Neural progenitor cell (in vitro differentiated cells): ENCODE measurements around a stretch of chr12.

GRCh38 chr12:122891428-122892238 lies 4.3 kb downstream of the VPS37B start:
- RAMPAGE, long total RNA: no peak

DNA sequence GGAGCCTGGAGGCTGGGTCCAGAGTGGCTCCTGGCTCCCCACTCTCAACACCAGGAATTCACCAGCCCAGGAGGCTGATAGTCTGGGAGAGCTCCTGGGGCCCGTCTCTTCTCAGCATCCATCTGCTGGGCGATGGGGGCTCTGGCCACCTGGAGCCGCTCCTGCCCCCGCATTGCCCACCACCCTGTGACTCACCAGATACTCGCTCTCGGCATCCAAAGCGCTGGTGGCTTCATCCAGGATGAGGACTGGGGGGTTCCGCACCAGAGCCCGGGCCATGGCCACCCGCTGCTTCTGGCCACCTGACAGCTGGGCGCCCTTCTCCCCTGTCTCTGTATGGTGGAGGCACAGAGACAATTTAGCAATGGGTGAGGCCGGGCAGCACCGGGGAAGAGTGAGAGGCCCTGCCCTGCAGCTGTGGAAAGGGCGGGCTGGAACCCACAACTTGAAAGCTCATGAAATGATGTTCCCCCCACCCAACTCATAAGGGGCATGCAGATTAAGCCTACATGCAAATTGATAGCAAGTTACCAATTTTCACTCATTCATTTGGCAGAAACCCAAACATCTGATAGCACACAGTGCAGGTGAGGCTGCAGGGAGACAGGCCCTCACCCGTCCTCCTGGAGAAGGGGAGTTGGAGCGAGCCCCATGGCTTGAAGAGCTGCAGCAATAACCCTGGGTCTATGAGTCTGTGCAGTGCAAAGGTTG lies 34.1 kb downstream of the ABCB9 start:
- RAMPAGE, long total RNA: no peak

GRCh38 chr12:122951356-122951927 lies 14.8 kb downstream of the ABCB9 start:
- RAMPAGE, long total RNA: no peak

DNA sequence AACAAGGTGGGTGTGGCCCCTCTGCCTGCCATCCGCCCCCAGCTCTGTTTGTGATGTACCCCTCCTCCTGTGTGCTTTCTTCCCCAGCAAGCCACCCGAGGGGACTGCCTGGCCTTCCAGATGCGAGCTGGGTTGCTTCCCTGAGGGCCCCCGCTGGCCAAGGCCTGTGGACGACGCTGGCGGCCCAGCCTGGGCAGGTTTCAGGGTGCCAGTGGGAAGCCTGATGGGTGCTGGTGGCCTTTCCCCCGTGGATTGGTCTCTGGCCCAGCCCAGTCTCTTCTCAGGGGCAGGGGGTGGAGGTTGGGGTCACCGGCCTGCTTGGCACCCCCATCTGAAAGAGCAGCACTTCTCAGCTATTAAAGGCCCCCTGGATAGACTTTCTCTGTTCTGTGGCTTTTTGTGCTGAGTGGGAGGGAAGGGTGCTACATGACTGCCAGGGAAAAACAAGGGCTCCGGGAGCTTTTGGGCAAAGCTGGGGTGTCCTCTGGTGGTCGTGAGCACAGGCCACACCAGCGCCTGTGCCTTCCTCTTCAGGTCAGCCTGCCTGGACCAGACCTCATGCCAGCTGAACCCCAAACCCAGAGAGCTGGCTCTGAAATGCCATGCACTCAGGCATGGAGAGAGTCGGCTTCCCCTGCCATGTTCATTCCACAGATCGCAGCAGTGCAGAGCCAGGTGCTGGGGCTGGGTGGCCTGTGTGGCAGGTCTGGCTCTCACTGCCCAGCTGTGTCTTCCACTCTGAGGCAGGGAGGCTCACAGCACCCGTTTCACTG lies 2.2 kb downstream of the ARL6IP4 start:
- RAMPAGE, long total RNA: no peak

GRCh38 chr12:123005053-123005807 lies 24.7 kb downstream of the ARL6IP4 start:
- RAMPAGE, long total RNA: no peak

GRCh38 chr12:123024780-123025535 lies 44.5 kb downstream of the ARL6IP4 start:
- RAMPAGE, long total RNA: no peak

- RAMPAGE, long total RNA: no peak
Observed at GRCh38 chr12:123152470-123153320, 1.8 kb upstream of the PITPNM2 start.

DNA sequence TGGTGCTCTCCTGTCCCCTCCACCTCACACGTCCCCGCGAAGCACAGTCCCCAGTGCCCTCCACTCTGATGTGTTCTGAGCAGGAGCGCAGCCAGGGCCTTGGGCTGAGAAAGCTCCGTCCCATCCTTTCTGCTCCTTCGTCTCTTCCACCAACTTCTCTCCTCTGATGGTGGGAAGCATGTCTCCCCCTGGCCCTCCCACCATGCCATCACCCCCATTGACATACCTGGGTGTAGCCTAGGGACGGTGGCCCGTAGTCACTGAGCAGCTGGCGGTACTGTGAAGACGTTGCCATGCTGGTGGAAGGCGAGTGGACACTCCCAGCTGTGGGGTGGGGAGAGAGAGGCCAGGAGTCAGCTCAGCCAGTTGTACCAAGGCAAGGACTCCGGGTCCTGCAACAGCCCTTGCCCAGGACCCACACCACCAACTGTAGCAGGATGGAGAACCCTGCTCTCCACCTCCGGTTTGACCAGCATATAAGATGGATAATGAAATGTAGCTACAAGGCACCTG lies 4.6 kb downstream of the CDK2AP1 start:
- RAMPAGE, long total RNA: no peak

GRCh38 chr12:123321310-123321882 lies 43.3 kb downstream of the SBNO1 start:
- RAMPAGE, long total RNA: no peak

DNA sequence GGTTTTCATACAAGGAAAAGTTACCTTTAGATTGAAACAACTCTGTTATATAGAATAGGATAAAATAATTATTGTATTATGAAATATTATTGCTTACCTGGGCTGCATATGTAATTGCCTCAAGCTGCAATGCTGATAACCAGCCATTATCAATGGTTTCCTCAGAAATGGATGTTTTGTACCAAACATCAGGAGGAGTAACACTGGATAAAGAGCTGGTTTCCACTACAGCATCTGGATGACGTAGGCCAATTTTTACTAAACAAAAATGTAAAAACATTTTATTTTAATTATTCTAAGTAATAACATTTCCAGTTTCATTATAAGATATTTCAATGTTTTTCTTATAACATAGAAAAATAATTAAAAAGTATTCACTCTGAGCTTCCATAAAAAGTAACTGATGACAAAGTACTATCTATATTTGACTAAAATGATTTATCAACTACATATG lies 30.7 kb downstream of the SBNO1 start:
- RAMPAGE, long total RNA: no peak

GRCh38 chr12:123389605-123390504 lies 5.9 kb downstream of the KMT5A start:
- RAMPAGE, long total RNA: no peak

- RAMPAGE, long total RNA: no peak
Observed at GRCh38 chr12:123390505-123390965, 6.6 kb downstream of the KMT5A start.

GRCh38 chr12:123391483-123392161 lies 7.7 kb downstream of the KMT5A start:
- RAMPAGE, long total RNA: no peak

DNA sequence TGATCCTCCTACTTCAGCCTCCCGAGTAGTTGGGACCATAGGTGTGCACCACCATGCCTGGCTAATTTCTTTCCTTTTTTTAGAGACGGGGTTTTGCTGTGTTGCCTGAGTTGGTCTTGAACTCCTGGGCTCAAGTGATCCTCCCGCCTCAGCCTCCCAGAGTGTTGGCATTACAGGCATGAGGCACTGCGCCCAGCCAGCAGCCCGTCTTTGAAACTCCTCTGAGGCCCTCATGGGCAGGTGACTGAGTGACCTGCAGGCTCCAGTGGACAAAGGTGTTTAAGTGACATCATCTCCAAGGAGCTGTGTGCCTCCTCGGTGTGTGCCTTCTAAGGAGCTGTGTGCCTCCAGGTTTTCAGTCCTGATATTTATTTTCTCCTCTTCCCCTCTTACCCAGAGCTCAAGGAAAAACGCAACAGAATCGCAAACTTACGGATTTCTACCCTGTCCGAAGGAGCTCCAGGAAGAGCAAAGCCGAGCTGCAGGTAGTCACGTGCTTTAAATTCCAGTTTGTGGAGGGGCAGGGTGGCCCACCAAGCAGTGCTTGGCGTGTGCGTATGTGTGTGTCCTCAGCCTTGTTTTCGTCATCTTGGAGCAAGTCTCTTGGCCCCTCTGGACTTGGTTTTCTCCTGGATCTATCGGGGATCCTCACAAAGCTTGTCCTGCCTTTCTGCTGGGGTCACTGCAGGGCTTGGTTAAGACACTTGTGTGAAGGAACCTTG lies 12.2 kb downstream of the KMT5A start:
- RAMPAGE, long total RNA: no peak

GRCh38 chr12:123403282-123403750 lies 19.4 kb downstream of the KMT5A start:
- RAMPAGE, long total RNA: no peak

- RAMPAGE, long total RNA: no peak
Observed at GRCh38 chr12:123471405-123471733, 13.4 kb downstream of the SNRNP35 start.

DNA sequence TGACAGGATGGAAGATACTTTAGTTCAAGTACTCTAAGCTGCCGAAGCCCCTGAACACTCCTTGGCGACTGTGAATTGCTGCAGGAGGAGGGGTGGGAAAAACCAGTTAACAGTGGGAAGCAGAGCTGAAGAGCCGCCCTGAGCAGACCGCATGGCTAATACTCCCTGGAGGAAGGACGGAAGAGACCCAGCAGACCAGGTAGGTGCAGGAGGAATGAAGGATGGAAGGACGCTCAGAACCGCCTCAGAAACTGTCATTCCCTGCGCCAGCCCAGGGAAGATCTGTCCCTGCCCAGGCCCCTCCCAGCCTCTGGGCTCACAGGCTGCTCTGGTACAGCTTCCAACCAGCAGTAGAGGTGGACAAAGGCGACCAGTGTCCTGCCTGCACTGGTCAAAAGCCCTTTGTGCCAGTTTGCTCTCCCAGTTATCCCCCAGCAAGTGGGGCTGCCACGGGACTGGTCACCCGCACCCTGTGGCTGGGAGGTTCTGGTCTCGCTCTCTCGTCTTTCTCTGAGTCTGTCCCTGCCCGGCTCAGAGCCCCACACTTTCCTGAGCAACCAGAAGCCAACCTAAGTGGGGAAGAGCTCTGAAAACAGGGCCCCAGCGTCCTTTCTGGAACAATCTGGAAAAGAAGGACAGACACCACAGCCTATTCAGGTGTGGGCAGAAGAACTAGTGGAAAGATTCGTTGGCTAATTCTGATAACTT lies 21.5 kb downstream of the SNRNP35 start:
- RAMPAGE, long total RNA: no peak

DNA sequence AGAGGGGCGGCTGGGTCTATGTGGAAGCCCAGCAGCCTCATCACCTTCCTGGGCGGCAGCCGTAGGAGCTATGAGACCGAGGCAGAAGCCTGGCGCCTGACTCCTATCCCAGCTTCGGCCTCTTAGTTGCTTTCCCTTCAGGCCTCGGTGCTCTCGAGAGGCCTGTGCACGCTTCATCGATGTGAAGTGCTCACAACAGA lies 20.2 kb downstream of the RILPL1 start:
- RAMPAGE, long total RNA: no peak

DNA sequence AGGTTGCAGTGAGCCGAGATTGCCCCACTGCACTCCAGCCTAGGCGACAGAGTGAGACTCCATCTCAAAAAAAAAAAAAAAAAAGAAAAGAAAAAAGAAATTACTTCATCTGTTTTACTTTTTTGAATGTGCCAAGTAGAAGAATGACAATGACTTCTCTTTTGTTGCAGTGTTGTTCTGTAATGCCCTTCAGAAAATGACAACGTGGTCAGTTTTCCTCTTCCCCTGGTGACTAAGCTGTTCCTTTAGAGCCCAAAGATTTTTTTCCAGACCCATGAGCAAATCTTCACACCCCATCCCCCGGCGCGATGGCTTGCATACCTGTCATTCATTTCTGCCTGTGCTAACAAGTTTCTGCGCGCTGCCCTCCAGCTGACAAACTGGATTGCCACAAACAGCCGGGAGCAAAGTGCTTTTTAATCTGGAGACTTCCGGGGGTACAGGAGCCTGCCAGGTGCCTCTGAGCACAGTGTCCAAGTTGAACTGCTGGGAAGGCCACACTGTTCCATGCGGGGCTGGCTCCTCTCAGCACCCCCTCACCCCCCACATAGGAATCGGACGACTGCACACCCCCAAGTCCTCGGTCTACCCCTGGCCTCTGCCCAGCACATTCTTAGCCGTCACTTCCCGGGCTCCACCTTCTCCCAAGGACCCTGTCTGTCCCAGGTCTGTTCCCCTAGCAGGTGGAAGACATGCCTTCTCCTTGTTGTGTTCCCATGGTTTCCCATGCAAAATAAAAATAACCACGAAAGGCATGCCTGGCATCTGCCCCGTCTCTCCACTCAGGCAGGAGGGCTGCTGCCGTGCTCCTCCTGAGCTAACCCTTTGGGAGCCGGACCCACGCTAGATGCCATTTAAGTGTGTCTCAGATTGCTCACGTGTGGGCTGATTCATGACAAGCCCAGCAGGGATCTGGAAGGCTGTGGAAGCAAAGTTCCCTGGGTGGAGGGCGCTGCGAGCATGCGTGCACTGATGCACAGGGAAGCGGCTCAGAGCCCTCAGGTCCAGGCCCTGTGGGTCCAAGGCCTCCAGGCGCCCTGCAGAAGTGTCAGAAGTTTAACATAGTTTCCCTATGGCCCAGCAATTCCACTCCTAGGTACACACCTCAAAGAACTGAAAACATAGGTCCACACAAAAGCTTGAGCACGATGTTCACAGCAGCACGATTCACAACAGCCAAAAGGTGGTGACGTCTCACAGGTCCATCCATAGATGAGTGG lies 14.1 kb downstream of the RILPL1 start:
- RAMPAGE, long total RNA: no peak

DNA sequence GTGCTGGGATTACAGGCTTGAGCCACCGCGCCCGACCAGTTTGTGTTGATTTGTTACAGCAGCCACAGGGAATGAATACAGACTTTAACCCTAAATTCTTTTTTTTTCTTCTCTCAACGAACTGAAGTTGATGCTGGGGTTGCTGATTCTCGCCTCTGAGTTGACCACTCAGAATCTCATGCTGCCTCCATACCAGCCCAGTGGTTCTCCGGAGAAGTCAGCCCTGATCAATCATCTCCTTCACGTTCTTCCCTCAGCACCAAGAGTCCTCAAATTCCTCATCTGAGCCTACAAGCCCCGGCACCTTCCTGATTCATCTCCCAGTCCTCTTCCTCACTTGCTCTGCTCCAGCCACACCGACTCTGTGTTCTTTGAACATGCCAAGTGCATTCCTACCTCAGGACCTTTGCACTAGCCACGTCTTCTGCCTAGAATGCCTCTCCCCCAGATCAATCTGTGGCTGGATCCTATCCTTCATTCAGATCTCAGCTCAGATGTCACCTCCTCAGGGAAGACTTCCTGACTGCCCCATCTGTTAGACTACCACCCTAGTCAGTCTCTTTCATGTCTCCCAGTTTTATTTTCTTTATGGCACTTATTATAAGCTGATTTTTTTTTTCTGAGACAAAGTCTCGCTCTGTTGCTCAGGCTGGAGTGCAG lies 4.7 kb downstream of the RILPL1 start:
- RAMPAGE, long total RNA: no peak